ENCODE data around the genes METAP1D and DLX1.

DNA sequence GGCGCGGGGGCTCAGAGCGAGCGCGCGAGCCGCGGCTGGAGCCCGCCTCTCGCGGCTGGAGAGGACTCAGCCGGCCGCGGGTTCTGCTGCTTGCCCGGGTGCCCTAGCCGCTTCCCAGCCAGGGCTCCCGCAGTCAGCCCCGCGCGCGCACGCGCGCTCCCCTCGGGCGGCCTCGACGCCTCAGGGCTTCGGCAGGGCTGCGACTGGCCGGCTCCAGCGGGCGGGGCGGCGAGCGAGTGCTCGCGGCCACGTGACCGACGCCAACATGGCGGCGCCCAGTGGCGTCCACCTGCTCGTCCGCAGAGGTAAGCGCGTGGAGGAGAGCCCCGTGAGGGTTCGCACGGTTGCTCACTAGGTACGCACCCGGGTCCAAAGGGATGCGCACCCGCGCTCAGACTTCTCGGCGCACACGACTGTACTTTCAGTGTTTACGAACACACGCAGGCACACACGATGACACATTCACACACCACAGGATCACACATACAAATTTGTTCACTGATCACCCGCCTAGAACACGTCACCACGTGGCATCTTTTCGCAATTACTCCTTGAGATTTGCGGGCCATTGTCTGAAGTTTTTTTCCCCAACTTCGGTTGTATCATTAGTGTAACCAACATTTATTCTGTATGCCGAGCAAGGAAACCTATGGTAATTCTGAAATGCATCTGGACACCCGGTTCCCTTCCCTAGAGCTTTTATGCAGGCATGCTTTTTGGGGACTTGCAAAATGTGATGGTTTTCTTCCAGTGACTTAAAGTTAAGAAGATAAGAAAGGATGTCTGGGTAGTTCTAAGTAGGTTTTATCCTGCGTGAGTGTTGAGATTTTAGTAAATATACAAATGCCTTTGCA, at the start of gene METAP1D:
Gene METAP1D, plus strand, starts transcription at position 249 of the 854 bp plus-strand sequence.
- PRO-cap = bidirectional peak, plus-strand start at position 253 of the sequence, minus-strand start at position 131 of the sequence

DNA sequence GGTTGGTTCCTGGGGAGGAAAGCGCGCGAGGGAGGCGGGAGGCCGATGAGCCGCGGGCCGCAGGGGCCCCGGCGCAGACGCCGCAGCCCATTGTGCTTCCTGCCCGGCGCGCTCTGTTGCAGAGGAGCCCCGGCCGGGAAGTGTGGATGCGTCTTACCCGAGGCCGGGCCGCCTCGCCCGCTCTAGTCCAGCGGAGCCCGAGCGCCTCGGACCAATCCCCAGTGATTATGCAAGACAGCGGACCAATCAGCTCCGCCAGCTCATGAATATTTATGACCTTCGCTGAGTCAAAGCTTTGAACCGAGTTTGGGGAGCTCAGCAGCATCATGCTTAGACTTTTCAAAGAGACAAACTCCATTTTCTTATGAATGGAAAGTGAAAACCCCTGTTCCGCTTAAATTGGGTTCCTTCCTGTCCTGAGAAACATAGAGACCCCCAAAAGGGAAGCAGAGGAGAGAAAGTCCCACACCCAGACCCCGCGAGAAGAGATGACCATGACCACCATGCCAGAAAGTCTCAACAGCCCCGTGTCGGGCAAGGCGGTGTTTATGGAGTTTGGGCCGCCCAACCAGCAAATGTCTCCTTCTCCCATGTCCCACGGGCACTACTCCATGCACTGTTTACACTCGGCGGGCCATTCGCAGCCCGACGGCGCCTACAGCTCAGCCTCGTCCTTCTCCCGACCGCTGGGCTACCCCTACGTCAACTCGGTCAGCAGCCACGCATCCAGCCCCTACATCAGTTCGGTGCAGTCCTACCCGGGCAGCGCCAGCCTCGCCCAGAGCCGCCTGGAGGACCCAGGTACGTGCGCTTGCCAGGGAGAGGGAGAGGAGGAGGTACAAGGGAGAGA, at the start of gene DLX1:
Gene DLX1, plus strand, starts transcription at position 318 of the 850 bp plus-strand sequence.
- PRO-cap = unidirectional peak, minus-strand start at position 184 of the sequence

- PRO-cap = no peak
Measured at GRCh38 chr2:172093043-172093746, 7.9 kb downstream of the DLX1 start.

DNA sequence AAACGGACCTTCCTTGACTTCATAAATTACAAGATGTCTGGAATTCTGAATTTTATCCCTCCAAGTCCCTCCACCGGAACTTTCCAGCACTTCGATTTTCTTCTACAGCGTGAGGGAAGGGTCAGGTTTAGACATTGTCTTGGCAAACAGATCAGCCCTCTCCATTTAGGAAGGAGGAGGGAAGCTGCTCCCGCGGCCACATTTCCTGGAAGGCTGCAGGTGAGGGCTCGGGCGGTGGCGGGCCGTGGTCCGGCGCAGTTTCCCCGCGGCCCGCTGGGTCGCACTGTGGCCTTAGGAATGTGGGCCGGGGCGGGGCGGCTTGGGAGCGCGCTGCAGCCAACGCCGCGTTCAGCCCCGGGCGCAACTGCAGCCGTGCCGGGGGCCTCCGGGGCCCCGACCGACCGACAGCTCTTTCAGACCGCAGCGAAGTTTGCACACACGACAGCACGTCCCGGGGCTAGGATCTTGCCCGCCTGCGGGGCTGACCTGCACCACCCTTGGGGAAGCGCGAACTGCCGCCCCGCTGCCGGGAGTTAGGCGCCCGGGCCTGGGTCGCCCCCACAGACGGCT, 69.7 kb upstream of the DLX2 start:
- PRO-cap = bidirectional peak, plus-strand start at position 378 of the sequence, minus-strand start at position 207 of the sequence

DNA sequence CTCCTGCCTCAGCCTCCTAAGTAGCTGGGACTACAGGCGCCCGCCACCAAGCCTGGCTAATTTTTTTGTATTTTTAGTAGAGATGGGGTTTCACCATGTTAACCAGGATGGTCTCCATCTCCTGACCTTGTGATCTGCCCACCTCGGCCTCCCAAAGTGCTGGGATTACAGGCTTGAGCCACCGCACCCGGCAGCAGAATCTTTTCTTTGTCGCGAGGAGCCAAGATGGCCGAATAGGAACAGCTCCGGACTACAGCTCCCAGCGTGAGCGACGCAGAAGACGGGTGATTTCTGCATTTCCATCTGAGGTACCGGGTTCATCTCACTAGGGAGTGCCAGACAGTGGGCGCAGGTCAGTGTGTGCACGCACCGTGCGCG, 112.3 kb upstream of the ITGA6 start:
- PRO-cap = no peak

- PRO-cap = no peak
Measured at GRCh38 chr2:172428210-172428870, 954 bp downstream of the ITGA6 start.

GRCh38 chr2:172932944-172933381, 142.7 kb upstream of the MAP3K20 start:
- PRO-cap = no peak

- PRO-cap = no peak
Measured at GRCh38 chr2:173002653-173003584, 72.7 kb upstream of the MAP3K20 start.

GRCh38 chr2:173030570-173031576, 44.8 kb upstream of the MAP3K20 start:
- PRO-cap = no peak

DNA sequence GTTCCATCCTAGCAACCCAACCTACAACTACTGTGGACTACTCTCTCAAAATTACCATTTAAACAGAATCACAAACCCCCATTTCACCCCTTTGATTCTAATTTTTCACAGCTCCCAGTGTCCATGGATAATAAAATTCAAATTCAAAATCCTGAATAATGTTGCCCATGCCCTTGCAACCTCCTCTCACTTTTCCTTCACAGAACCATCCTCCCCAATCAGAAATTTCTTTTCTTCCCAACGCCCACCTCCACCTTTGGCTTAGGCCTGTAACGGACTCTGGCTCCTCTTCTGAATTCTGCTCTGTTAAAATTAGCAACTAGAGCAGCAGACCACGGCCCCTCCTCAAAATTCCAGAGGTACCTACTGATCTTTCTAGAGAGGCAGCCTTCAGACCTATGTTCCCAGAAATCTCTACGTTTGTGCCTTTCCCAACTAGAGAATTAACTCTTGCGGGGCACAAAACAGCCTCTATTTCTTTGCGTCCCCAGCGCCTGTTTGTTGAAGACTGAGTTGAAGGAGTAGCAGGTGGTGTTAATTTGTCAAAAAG, 513 bp upstream of the MAP3K20 start:
- PRO-cap = no peak

GRCh38 chr2:173090336-173090967, 14.8 kb downstream of the MAP3K20 start:
- PRO-cap = no peak

DNA sequence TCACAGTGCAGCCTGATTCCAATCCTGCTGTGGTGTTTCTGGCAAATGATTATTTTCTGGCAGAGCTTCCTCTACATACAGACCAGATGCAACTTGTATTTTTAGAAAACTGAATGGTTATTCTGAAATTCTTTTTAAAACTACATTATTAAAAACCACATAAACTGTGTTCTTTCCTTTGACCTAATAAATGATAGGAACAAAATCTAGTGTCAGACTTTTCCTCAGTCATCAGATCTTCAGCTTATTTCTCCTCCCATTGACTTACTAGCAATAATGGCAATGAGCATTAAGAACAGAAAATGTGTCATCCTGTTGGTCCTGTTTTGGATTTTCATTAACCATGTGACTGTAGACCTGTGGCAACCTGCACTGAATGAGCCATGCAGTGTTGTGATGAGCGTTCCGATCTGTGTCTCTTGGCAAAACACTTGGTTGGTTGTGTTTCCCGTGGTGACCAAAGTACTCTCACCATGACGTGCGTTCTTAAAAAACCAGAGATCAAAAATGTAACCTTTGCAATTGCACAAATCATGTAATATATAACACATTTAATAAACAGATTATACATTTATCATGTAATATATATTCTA, 138.5 kb downstream of the MAP3K20 start:
- PRO-cap = no peak

GRCh38 chr2:173524056-173524646, 169.5 kb downstream of the CDCA7 start:
- PRO-cap = no peak

DNA sequence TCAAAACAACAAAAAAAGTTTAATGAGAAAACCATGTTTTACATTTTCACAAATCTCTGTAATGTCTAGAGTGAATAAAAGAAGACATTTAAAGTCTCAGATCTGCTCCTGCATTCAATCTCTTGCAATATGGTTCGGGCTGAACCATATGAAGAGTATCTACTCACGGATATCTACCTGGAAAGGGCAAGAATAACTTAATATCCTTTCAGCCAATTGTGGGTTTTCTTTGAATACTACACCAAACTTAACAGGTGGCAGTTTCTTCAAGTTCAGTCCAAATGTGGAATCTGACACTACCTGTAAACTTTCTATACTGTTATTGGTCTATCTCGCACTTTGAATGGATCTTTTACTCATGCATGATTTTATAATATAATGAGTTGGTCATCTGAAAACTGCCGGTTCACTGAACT, 13.7 kb downstream of the SP3 start:
- PRO-cap = no peak

GRCh38 chr2:173991880-173992570, 26.9 kb upstream of the SP3 start:
- PRO-cap = no peak

GRCh38 chr2:174012612-174013274, 47.6 kb upstream of the SP3 start:
- PRO-cap = bidirectional peak, plus-strand start at chr2:174013214, minus-strand start at chr2:174013096

DNA sequence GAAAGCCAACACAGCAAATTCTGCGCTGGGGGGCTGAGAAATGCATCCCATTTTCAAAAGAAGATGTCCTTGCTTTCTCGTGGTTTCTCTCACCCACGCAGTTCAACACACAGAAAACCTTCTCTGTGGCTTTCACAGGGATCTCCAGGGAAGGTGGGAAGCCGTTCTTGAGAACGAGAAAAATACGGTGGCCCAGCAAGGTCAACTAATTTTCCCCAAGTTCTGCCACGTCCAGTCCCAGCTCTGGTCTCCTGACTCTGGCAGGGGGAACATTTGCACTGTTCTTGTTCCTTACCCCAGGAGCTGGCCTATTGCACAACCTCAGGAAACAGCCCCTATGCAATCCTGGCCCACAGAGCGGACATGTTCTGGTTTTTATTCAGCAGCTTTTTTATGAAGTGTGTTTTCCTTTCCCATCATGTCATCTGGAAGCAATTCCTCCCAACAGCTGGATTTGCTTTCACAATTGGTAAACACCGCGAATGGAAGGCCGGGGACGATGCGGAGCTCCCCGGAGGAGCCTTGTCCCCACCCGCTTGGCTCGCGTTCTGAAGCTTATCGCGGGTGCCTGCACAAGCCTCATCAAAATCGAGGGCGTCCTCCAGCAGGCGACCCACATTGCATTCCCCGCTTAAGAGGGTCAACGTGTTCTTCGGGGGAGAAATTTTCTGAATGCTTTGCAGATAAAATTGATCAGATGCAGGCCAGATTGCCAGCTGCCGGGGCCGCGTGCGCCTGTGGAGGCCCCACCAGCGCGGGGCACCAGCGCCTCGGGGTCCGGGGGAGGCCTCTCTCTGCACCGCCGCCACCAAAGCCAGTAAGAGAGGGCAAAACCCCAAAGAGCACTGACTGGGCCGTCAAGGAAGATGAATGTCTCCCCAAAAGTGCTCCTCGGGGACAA, 60.1 kb upstream of the SP3 start:
- PRO-cap = bidirectional peak, plus-strand start at position 483 of the sequence, minus-strand start at position 259 of the sequence

GRCh38 chr2:174222799-174223396, 25.4 kb downstream of the OLA1 start:
- PRO-cap = no peak

DNA sequence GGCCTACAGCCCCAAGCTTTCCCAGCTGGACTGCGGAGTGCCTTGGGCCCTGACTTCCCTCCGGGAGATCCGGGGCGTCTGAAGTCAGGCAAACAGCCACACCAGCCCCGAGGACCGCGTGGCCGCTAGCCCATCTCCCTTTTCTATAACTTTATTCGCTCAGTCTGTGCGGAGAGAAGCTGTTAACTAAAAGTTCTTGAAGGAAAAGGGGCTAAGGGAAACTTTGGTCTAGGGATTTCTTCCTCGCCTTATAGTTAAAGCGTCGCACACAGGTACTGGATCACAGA, 502 bp upstream of the OLA1 start:
- PRO-cap = no peak

DNA sequence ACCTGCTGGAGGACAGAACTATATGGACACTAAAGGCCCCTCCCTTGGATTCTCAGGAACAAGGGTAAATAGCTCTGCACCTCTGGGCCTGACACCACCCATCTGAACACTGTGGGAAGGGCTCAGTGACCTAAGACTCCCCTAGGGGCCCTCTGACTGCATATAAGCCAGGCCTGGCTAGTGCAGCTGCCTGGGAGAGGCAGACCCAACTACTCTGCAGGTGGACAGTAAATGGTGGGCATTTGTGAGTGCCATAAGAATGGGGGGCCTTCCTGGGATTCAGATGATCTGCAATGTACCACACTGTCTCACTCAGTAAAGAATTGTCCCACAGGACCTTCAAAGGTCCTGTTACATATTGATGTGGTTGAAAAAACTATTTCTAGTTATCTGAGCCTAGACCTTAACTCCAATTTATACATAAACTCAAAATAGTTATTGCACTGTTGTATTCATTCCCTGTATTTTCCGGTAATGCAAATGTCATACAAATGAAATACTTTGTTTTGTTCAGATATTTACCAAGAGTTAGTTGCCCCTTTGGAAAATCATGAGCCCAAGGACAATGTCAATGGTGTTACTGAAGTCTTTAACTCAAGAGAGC, 11.4 kb upstream of the WIPF1 start:
- PRO-cap = no peak